Measurements from ENCODE around the genes ITPKB and PRSS38.

GRCh38 chr1:226738915-226739599, at the start of gene ITPKB:
Gene ITPKB, minus strand, starts transcription at chr1:226739282.
- RAMPAGE, long total RNA: no peak
- RRBS: 1% methylated on average over 5 of the region's 26 CpGs

DNA sequence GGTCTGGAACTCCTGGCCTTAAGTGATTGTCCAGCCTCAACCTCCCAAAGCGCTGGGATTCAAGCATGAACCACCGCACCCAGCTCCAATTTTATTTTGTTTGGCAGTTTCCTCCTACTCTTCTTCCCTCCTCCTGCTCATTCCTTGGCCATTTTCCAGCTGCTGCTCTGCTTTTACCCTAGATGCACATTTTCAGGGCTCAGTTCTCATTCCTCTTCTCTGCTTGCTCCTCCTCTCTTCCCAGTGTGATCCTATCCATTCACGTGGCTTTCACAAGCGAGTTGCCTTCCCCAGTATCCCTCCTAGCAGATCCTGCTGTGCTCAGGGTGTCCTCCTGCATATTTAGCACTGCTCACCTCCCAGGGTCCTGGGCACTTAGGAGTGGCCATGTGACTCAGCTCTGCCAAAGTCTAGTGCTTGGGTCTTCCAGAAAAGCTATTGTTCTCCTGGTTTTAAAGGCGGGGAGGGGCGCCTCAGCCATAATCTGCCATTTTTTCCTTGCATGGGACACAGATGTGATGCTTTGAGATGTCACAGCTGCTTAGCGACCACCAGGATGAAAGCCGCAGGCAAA, 33.7 kb downstream of the PSEN2 start:
- RAMPAGE, long total RNA: no peak
- RRBS: no CpG with 5 or more reads among the region's 8 CpGs

DNA sequence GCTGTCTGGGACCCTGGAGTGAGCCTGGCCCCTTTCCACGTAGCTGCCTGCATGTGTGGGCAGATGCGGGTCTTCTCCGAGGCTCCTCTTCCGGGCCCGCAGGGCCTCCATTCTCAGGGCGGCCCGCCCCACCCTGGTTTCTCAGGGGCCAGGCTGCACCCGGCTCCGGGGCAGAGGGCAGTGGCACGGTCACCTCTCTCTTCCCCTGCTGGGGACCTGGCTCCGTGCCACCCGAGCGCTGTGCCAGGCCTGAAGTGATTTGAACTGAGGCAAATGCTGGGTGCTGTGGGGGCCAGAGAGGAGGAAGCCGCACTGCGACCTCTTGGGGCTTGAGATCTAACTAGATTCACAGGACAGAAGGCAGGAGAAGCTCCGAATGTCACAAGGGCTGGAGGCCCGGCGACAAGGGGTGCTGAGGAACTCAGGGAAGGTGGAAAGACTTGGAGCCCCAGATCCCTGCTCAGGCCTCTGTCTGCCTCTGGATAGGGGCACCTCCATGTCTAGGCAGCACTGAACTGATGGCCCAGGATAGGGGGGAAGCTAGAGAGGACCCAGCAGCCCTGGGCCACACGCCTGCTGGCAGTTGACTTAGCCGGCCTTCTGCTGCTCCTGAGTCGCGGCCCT, 40.7 kb downstream of the COQ8A start:
- RAMPAGE, long total RNA: no peak
- RRBS: 85% methylated on average over 5 of the region's 22 CpGs

DNA sequence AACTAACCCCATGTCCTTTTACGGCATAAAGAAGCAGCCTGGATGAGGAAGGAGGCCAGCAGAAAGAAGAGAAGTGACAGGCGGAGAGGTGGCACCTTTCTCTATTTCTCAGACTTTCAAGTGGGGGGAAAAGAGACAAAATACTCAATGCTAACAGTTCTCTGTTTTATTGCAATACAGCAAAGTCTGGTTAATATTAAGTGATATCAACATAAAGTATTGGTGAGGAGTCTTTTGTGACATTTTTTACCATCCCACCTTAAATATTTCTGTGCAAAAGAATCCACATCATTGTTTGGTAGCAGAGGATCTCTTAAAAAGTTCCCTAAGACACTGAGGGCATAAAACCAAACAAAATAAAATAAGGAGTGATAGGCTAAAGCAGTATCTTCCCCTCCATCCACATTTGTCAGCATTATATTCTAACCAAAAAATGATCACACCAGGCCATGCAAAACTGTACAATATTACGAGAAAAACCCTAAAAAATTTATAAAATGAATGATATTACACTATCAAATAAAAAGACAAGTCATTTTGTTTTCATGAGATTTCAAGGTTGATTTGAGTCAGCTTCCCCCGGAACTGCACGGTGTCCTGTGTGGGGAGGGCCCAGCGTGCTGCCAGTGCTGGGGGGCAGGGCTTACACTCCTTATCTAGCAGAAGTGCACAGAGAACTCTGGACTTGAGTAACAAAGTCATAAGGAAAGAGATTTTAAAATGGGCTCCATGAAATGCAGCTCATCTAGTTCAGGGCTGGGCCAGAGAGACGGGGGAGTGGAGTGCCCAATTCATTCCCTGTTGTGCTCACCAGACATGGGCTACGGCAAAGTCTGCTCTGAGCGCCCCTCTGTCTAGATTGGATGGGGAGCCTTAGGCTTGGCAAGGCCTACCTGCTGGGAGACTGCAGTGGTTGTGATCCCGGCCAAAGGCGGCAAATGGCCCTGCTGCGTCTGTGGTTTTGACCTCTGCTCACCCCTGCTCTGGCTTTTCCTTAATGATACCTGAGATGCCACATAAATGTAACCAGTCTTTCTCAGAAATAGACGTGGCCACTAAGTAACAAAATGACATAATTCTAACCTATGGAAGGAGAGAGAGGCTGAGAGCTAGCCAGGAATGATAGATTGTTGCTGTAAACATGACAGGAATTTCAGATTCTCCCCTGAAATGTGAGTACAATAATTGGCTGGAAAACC, 50.0 kb downstream of the COQ8A start:
- RAMPAGE, long total RNA: no peak
- RRBS: no CpG with 5 or more reads among the region's 13 CpGs

GRCh38 chr1:227004409-227005187, 64.5 kb downstream of the COQ8A start:
- RAMPAGE, long total RNA: no peak
- RRBS: no CpG with 5 or more reads among the region's 9 CpGs

DNA sequence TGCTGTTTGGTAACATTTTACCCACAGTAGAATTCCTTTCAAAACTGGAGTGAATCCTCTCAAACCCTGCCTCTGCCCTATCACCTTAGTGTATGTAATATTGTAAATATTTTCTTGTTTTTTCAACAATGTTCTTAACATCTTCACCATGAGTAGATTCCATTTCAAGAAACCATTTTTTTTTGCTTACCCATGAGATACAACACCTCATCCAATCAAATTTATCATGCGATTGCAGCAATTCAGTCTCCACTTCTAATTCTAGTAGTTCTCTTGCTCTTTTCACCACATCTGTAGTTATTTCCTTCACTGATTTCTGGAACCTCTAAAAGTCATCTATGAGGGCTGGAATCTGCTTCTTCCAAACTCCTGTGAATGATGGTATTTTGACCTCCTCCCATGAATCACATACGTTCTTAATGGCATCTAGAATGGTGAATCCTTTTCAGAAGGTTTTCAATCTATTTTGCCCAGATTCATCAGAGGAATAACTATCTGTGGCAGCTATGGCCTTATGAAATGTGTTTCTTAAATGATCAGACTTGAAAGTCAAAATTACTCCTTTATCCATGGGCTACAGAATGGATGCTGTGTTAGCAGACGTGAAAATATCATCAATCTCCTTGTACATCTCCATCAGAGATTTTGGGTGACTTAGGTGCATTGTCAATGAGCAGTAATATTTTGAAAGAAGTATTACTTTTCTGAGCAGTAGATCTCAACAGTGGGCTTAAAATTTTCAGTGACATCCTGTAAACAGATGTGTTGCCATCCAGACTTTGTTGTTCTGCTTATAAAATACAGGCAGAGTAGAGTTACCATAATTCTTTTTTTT, 79.2 kb downstream of the COQ8A start:
- RAMPAGE, long total RNA: no peak
- RRBS: no CpG with 5 or more reads among the region's 3 CpGs

DNA sequence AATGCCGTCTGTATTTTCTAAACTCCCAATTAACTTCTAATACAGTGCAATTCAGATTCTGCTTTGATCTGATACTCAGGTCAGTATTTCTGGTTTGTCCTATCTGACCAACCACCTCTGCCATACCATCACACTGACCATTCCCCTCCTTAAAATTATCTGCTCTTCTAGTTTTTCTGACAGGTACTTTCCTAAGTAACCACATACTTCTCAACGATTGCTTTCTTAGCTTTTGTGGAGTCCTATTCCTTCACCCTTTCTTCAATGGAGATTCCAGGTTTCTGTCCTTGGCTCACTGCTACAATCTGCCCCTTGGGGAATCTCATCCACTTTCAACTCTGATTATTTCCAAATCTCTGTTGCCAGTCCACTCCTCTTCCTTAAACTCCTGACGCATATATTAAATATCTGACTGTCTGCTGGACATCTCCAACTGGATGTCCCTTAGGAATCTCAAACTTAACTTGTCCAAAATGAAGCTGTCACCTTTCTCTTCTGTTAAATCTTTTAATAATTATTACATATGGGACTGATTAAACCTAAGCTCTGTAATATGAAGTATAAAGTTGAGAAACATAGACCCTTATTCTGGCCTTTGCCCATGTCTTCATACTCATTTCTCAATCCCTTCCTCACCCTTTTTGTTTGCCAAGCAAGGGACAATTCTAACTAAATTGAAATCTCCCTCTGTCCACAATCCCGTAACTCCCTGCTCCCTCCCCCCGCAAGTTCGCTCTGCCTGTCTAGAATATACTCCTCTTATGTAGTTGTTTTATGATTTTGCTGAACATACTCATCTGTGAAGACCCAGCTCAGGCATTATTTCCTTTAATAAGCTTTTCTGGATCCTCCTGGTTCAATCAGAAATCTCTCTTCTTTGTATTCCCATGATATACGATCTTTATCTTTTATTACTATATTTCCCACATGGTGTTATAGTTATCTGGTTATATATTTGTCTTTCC, 121.7 kb downstream of the COQ8A start:
- RAMPAGE, long total RNA: no peak
- RRBS: no CpG with 5 or more reads among the region's 7 CpGs

GRCh38 chr1:227139486-227139977, 178.8 kb downstream of the CDC42BPA start:
- RAMPAGE, long total RNA: no peak
- RRBS: no CpG with 5 or more reads among the region's 4 CpGs

DNA sequence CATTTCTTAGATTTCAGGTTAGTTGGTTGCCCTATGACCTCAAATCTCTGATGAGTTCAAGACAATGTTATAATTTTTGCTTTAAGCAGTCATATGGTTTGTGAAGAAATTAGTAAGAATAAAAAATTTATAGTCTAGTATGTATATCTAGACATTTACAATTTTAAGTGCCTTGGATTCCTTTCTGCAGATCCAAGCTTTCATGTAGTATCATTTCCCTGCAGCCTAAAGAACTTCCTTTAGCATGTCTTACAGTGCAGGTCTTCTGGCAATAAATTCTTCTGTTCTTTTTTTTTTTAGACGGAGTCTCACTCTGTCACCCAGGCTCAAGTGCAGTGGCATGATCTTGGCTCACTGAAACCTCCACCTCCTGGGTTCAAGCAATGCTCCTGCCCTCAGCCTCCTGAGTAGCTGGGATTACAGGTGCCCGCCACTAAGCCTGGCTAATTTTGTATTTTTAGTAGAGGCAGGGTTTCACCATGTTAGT, 150.6 kb downstream of the CDC42BPA start:
- RAMPAGE, long total RNA: no peak
- RRBS: no CpG with 5 or more reads among the region's 2 CpGs

- RAMPAGE, long total RNA: no peak
- RRBS: 92% methylated on average over 2 of the region's 27 CpGs
Observed at GRCh38 chr1:227730720-227731934, 4.0 kb downstream of the JMJD4 start.

DNA sequence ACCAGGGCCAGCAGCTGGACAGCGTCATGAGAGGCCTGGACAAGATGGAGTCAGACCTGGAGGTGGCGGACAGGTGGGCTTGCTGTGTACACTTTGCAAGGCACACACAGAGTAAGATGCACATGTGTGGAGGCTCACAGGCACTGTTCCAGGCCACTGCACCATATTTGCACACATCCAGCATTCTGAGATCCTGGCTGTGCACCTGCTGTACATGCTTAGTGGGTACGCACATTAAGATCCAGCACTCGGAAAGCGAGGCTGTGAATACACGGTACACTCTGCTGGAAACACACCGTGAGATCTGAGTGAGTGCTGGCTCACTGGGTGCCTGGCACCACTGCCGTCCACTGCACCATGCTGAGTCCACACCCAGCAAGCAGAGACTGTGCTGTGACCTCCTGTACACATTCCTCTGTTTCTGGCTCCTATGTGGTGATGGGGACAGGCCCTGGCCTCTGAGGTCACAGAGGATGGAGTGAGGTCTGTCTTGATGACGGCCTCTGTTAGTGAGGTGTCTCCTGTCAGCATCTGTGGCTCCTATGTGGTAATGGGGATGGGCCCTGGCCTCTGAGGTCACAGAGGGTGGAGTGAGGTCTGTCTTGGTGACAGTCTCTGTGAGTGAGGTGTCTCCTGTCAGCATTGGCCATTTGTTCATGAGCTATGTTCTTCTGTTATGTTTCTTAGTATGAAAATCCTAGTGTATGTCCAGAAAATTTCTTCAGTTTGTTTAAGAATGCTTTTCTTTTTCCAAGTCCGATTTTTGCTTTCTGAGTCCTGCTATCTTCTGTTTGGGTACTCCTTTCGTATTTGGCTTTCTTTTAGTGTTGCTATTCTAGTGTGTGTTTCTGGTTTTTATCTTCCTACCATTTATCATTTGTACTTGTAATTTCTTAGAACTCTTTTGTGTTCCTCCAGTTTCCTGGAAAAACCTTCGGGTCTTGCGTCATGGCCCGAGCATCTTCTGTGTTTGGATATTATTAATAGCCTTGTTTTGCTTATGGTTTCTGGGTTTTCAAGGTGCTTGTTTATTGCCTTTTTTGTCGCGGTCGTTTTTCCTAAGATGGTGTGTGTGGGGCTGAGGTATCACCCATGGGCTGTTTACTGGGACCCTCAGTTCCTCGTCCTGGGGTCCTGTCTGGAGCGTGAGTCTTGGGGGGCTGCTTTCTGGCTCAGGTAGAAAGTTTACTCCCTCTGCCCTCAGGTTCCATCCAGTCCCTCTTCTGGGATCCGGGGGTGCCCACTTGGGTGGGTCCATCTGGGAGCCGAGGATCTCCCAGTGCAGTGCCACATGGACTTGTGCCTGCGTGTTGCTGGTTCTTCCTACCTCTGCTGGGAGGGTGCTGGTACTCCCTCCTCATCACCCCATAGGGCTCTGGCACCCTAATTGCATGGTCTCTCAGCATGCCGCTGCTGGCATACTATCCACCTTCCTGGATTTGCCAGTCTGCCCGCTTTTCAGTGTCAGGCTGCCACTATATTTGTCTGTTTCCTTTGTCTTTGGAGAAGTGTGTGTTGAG, 13.5 kb downstream of the SNAP47 start:
- RAMPAGE, long total RNA: no peak
- RRBS: no CpG with 5 or more reads among the region's 24 CpGs

DNA sequence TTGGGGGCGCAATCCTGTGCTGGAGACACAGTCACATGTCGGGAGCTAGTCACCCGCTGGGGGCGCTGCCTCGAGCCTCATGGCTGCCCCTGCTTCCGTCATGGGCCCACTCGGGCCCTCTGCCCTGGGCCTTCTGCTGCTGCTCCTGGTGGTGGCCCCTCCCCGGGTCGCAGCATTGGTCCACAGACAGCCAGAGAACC, at the start of gene PRSS38:
PRSS38 (plus strand) TSS at position 38 of the 200 bp plus-strand sequence.
- RAMPAGE, long total RNA: no peak
- RRBS: no CpG with 5 or more reads among the region's 9 CpGs

DNA sequence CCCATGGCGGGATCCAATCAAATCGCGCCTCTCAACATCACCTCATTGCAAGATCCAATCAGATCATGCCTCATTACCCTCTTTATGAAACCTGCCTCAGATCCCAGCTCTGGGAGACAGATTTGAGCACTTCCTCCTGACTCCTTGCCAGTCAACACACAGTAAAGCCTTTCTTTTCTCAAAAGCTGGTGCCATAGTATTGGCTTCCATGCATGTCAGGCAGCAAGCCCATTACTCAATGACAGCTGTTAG, 41.9 kb downstream of the PRSS38 start:
- RAMPAGE, long total RNA: no peak
- RRBS: no CpG with 5 or more reads among the region's 3 CpGs

GRCh38 chr1:227885516-227886201, 62.1 kb downstream of the WNT9A start:
- RAMPAGE, long total RNA: no peak
- RRBS: 10% methylated on average over 2 of the region's 13 CpGs

DNA sequence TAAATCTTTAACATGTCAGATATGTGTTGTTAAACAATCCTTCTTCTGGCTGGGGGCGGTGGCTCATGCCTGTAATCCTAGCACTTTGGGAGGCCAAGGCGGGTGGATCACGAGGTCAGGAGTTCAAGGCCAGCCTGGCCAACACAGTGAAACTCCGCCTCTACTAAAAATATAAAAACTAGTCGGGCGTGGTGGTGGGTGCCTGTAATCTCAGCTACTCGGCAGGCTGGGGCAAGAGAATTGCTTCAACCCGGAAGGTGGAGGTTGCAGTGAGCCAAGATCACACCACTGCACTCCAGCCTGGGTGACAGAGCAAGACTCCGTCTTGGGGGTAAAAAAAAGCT, 37.7 kb downstream of the WNT9A start:
- RAMPAGE, long total RNA: no peak
- RRBS: no CpG with 5 or more reads among the region's 9 CpGs

GRCh38 chr1:228161449-228161653, 4.3 kb upstream of the IBA57 start:
- RAMPAGE, long total RNA: no peak
- RRBS: no CpG with 5 or more reads among the region's 5 CpGs

DNA sequence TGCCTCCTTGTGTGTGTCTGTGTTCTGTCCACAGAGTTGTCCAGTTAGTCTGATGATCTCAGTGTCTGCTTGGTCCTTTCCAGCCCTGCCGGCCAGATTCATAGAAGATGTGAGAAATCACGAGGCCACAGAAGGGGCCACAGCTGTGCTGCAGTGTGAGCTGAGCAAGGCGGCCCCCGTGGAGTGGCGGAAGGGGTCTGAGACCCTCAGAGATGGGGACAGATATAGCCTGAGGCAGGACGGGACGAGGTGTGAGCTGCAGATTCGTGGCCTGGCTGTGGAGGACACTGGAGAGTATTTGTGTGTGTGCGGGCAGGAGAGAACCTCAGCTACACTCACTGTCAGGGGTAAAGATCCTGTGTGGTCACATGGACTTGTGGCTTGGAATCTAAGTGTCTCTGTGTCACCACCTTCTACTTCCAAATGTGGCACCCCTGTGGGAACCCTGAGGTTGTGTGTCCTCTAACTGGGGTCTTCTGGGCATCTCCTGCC, 95.8 kb downstream of the OBSCN start:
- RAMPAGE, long total RNA: no peak
- RRBS: no CpG with 5 or more reads among the region's 9 CpGs

- RAMPAGE, long total RNA: no peak
- RRBS: no CpG with 5 or more reads among the region's 22 CpGs
Observed at GRCh38 chr1:228367637-228368592, 38.7 kb downstream of the TRIM11 start.

DNA sequence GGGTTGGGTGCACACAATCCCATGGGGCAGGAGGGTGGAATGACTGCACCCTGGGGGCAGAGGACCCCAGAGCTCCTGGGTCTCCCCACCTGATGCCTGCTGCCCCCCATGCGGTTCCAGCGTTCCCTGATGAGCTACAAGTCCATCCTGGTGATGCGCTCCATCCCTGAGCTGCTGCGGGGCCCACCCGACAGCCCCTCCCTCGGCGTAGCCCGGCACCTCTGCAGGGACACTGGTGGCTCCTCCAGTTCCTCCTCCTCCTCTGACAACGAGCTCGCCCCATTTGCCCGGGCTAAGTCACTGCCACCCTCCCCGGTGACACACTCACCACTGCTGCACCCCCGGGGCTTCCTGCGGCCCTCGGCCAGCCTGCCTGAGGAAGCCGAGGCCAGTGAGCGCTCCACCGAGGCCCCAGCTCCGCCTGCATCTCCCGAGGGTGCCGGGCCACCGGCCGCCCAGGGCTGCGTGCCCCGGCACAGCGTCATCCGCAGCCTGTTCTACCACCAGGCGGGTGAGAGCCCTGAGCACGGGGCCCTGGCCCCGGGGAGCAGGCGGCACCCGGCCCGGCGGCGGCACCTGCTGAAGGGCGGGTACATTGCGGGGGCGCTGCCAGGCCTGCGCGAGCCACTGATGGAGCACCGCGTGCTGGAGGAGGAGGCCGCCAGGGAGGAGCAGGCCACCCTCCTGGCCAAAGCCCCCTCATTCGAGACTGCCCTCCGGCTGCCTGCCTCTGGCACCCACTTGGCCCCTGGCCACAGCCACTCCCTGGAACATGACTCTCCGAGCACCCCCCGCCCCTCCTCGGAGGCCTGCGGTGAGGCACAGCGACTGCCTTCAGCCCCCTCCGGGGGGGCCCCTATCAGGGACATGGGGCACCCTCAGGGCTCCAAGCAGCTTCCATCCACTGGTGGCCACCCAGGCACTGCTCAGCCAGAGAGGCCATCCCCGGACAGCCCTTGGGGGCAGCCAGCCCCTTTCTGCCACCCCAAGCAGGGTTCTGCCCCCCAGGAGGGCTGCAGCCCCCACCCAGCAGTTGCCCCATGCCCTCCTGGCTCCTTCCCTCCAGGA, 35.4 kb downstream of the TRIM11 start:
- RAMPAGE, long total RNA: no peak
- RRBS: 27% methylated on average over 14 of the region's 52 CpGs

DNA sequence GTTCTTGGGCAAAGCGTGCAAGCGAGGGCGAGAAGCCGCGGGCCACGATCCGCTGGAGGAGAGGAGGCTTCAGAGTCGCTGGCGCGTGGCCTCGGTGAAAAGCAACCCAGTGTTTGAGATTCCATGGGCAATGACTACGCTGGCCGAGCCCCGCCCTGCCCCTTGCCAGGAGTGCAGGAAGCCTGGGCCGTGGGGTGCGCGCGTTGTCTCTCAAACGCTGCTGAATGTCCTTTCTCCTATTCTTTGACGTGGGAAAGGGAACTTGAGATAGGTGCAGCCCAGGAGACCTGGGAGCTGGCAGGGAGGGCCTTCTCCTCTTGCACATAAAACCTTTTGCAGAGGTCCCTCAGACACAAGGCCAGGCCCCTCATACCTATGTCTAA, 27.4 kb downstream of the TRIM11 start:
- RAMPAGE, long total RNA: no peak
- RRBS: no CpG with 5 or more reads among the region's 20 CpGs

All from kidney epithelial cell (primary cell).